Daoy (cell line): ENCODE data around the gene KCNK7.

- RAMPAGE, long total RNA = no peak
Measured at GRCh38 chr11:65447899-65448861, 61.7 kb downstream of the FRMD8 start.

DNA sequence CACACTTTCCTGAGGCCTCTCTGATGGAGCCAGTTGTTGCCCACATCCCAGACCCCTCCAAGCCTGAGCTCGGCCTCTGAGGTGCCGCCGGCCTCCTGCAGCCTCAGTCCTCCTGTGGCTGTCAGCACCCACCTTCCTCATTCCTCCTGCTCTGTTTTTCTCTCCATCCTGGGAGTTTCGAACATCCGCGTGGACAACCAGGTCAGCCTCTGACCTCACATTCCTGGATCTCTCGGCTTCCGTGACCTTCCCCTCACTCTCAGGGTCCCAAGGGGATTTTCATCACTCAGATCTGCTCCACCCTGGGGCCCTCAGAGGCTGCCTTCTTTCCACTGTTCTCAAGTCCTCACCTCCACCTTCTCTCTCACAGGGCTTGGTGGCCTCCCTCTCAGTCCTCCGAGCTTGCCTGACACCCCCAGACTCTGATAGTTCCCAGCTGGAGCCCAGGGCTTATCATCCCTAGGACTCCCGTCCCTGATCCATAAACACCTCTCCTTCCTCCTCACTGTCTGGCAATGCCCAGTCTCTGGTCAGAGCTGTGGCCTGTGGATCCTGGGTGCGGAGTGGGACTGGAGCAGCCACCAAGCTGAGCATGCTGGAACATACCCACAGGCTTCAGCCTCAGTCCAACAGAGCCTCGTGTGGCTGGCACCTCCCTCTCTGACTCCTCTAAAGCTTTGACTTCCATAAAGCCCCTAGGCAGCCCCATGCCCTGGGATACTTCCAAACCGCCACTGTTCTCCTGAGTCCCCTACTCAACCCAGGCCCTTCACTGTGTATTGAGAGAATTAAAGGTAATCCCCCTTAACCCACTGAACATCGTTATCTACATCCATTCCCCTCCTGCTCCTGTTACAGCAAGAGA, 14.0 kb downstream of the LTBP3 start:
- RAMPAGE, long total RNA = no peak

- RAMPAGE, long total RNA = no peak
Measured at GRCh38 chr11:65565775-65566426, 4.4 kb upstream of the ZNRD2 start.

- RAMPAGE, long total RNA = no peak
Measured at GRCh38 chr11:65576811-65577813, 1.3 kb downstream of the EHBP1L1 start.

- RAMPAGE, long total RNA = no peak
Measured at GRCh38 chr11:65579333-65580504, 3.9 kb downstream of the EHBP1L1 start.

DNA sequence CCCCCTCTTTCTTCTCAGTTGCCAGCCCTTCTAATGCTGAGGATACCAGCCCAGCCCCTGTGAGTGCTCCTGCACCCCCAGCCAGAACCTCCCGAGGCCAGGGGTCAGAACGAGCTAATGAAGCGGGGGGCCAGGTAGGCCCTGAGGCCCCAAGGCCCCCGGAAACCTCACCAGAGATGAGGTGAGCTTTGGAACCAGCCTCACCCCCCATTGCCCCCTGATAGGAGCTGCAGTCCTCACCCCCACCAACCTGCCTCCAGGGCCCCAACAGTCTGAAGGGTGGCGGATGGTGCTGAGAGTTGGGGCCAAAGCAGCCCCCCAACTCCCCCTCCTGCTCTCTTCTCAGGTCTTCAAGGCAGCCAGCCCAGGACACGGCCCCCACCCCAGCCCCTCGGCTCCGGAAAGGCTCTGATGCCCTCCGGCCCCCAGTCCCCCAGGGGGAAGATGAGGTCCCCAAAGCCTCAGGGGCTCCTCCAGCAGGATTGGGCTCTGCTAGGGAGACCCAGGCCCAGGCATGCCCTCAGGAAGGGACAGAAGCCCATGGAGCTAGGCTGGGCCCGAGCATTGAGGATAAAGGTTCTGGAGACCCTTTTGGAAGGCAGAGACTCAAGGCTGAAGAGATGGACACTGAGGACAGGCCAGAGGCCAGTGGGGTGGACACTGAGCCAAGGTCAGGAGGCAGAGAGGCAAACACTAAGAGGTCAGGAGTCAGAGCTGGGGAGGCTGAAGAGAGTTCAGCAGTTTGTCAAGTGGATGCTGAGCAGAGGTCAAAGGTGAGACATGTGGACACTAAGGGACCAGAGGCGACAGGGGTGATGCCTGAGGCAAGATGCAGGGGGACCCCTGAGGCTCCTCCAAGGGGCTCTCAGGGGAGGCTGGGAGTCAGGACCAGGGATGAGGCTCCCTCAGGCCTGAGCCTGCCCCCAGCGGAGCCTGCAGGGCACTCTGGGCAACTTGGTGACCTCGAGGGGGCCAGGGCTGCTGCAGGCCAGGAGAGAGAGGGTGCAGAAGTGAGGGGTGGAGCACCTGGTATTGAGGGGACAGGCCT, 5.7 kb downstream of the EHBP1L1 start:
- RAMPAGE, long total RNA = no peak

DNA sequence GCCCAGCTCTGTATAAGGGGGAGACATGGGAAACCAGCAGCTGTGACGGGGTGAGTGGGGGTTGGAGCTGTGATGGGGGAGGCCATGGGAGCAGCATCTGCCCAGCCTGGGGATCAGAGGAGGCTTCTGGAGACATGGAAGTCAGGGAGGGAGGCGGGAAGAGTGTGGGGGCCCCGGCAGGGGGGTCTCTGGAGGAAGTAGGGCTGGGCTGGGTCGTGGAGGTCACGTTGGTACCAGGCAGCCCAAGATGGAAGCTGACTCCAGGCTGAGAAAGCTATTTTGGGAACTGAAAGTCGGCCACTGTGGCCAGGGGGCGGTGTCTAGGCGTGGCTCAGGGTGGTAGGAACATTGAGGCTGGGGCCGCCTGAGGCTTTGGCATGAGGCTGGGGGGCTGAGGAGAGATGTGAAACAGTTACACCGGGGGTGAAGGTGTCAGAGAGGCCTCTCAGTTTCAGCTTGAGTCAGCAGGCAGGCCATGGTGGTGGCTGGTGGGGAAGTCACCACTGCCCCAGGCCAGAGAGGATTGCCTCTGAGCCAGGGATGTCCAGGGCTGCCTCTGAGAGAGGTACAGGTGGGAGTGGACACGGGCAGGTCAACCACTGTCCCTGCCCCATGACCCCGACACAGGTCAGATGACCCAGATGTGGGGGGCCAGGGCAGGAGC, 7.5 kb downstream of the KCNK7 start:
- RAMPAGE, long total RNA = no peak

DNA sequence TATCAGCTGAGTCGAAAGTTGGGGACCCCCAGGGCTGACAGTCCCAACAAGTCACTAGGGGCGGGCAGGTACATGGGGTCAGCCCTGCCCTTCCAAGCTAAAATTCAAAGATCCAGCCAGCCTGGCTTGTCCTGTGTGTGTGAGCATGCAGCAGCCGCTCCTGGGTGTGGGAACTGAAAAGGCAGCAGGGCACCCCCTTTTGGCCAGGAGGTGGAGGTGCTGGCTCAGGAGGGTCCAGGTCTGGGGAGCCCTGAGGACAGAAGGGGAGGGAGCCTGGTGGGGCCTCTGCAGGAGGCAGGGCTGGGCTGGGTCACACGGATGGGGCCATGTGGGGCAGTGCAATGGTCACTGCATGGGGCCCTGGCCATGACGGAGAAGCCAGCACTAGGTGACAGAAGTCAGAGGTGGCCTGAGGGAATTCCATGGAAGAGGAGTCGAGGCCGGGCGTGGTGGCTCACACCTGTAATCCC, 6.9 kb downstream of the KCNK7 start:
- RAMPAGE, long total RNA = no peak

DNA sequence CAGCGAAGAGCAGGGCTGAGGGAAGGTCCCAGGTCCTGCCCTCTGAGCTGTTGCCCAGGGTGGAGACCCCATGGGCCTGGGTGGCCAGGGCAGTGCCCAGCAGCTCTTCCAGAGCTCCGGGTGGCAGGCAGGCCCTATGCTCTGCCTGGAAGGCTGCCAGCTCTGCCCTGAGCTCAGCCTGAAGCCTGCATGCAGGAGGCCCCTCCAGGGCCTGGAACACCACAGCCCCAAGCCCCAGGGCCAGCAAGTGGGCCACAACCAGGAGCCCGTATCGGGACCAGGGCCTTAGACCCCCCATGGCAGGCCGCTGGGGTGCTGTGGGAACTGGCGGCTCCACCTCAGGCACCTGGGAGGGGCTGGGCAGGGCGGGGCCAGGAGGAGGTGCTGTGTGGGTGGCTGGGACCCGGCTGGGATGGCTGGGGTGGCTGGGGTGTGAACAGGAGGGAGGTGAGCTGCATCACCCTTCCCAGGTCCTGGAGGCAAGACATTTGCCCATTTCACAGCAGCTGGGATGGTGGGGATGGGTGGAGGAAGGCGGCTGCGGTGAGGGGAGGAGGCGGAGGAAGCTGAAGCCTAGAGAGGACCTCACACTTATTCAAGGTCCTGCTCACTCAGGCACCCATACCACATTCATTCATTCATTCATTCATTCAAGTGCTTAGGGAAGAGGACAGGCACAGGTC, at the start of gene KCNK7:
Gene KCNK7 (minus strand): TSS at position 326 of the 683 bp plus-strand sequence.
- RAMPAGE, long total RNA = no peak

GRCh38 chr11:65649888-65651004, 12.3 kb downstream of the SIPA1 start:
- RAMPAGE, long total RNA = no peak

DNA sequence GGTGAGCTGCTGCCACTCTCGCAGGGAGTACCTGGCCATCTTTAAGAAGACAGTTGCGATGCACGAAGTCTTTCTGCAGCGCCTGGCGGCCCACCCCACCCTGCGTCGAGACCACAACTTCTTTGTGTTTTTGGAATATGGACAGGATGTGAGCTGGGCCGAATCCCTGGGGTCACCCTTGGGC, 7.7 kb downstream of the CFL1 start:
- RAMPAGE, long total RNA = no peak

- RAMPAGE, long total RNA = no peak
Measured at GRCh38 chr11:65871717-65871940, 971 bp downstream of the EFEMP2 start.

- RAMPAGE, long total RNA = no peak
Measured at GRCh38 chr11:65890769-65891614, 519 bp downstream of the CCDC85B start.

DNA sequence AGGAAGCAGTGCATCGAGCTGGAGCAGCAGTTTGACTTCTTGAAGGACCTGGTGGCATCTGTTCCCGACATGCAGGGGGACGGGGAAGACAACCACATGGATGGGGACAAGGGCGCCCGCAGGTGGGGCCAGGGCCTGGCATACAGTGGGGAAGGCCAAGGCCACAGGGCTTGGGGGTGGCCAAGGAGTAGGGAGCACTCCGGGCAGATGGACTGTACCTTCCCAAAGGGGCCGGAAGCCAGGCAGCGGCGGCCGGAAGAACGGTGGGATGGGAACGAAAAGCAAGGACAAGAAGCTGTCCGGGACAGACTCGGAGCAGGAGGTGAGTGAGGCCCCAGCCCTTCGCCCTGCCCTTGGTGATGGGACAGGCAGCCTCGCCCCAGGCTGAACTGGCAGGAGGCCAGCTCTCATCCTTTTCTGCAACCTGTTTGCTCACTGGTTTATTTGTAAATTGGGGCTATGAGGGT, 1.1 kb downstream of the DRAP1 start:
- RAMPAGE, long total RNA = no peak

DNA sequence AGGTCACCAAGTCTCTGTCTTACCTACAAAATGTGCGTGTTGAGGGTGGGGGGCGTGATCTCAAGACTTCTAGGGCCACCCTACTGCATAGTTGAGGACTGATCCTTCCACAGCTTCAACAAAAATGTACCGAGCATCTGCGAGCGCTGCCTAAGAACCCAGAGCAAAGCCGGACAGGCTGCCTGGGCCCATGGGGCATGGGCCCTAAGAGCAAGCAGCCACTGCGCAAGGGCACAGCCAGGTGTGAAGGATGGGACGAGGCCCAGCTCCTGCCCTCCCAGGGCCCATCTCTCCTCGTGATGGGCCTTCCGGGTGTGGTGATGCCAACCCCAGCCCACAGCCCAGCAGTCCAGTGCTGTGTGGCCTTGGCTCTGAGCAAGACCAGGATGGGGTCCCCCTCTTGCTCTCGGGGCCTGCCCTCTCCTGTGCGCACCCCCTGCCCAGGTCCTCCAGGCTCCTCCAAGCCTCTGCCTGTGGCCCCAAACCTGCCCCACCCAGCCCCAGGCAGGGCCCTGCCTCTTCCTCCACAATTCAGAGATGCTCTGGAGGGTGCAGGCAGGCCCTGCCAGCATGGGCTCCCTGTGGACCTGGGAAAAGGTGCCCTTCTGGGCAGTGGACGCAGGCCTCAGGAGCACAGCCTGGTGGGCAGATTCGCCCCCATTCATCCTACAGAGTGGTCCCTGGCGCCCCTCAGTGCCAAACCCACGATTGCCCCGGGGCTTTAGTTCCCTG, 20.0 kb downstream of the EIF1AD start:
- RAMPAGE, long total RNA = no peak

GRCh38 chr11:66002618-66003195, 404 bp downstream of the BANF1 start:
- RAMPAGE, long total RNA = no peak

DNA sequence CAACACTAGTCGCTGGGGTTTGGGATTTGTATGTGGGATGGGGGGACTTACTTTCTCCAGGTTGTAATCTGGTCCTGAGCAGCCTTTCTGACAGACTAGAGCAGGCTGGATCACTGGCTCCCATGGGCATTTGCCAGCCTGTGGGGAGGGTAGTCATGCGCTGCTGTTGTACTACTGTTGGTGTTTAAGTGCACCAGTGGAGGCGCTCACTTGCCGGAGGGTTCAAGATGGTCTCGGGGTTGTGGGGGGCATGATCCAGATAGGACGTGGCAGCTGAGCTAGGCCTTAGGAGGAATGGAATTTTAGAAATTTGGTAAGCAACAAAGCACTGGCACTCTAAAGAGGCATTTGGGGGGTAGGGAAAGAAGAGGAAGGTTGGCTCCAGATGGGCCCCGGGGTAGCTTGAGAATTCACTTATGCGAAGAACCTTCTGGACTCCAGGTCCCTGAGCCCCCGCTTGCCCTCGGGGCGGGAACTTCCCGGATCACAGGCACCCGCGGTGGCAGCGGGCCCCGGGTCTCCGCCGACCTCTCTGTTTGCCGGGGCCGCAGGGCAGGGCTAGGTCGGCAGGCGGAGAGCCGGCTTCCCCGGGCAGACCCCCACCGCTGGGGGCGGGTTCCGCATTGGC, 628 bp upstream of the PACS1 start:
- RAMPAGE, long total RNA = no peak

- RAMPAGE, long total RNA = no peak
Measured at GRCh38 chr11:66070649-66071287, 696 bp downstream of the PACS1 start.

DNA sequence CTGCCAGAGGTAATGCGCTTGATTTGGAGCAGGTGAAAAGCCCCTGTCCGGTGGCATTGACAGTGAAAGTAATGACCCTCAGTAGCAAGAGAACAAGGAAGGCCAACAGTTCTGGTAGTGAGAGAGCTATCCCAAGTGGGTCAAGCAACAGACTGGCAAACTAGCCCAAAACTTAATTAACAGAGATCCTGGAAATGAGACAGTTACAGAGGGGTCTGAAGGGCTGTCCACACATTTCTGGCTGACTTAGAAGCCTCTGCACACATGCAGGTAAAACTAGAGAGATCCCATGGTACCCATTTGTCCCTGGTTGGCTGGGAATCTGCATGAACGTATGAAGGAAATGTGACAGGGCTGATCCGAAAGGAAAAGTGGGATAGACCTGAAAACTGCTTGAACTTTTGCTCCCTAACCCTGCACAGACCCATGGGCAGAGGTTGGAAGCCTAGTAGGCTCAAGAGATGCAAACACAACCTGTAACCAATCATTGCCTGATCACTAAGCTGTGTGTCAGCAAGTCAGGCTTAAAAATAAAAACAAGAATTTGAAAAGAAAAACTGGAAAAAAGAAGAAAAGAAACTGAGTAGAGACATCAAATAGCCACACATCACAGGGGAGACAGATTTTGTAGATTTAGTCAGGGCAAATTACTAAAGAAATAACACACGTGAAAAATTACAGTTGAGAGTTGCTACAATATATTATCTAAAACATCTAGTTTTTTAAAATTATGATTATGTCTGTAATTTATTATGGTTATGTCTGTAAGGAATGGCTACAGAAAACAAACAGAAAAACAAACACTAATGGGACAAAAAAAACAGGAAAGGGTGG, 75.5 kb downstream of the PACS1 start:
- RAMPAGE, long total RNA = no peak

GRCh38 chr11:66244411-66244852, 13.1 kb upstream of the KLC2 start:
- RAMPAGE, long total RNA = no peak